Bronchial epithelial cell (primary cell): ENCODE results near the genes FXYD2, SCN2B and ATP5MG.

DNA sequence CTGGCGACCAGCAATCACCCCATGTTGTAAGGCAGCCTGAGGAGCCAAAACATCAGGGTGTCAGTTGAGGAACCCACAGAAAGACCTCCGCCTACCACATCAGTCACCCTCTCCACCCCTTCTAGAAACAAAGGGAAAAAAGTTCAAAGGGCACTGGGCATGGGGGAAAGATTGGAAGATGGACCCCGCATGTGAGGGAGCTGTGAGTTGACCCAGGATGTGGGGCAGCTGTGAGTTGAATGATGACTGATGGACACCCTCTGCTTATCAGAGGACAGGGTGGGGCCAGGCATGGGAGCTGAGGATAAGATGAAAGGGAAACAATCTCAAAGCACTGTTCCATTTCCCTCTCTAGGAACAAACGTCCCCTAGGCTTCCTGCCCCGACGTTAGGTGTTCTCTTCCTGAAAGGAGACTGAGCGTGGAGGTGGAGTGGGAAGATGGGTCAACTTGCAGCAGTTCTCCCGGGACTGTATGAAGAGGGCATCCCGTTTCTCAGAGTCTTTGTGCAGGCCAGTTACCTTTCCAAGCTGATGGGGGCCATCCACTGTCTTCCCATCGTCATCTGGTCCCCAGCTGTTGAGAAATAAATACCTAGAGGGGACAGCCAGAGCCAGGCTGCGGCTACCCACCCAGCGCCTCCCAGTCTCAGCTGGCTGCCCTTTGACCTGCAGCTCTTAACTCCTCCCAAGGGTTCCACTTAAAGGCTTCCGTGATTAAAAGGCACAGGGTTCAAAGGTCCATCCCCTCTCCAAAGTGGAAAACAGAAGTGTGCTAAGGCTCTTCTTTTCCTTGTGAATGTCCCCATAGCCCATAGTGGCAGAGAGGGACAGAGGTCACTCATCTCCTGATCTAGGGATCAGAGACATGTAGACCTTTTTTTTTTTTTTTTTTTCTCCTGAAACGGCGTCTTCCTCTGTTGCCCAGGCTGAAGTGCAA, 7.4 kb downstream of the PCSK7 start:
- RRBS, 2 experiments: no CpG with 5 or more reads among the region's 15 CpGs

GRCh38 chr11:117246575-117247158, 14.2 kb downstream of the RNF214 start:
- RRBS, 2 experiments: no CpG with 5 or more reads among the region's 6 CpGs

DNA sequence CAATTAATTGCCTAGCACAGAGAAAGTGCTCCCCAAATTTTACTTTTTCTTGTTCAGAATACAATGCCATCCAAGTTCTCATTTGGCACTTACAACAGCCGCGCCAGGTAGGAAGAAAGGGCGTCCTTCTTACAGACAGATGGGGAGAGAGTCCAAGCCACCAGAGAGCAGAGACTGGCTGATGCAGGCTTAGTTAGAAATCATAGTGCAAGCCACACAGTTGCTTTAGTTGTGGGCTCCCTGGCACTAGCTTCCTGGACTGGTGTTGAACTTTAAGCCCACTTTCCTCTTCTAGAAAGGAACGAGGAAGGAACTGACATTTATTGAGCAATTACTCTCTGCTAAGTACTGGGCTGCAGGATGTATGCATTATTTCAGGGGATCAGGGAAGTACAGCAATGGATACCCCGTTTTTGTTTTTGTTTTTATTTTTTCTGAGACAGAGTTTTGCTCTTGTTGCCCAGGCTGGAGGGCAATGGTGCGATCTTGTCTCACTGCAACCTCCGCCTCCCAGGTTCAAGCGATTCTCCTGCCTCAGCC, 3.0 kb downstream of the BACE1 start:
- RRBS, 2 experiments: no CpG with 5 or more reads among the region's 8 CpGs

GRCh38 chr11:117647251-117647450, 149.9 kb downstream of the DSCAML1 start:
- RRBS, 2 experiments: no CpG with 5 or more reads among the region's 1 CpG

DNA sequence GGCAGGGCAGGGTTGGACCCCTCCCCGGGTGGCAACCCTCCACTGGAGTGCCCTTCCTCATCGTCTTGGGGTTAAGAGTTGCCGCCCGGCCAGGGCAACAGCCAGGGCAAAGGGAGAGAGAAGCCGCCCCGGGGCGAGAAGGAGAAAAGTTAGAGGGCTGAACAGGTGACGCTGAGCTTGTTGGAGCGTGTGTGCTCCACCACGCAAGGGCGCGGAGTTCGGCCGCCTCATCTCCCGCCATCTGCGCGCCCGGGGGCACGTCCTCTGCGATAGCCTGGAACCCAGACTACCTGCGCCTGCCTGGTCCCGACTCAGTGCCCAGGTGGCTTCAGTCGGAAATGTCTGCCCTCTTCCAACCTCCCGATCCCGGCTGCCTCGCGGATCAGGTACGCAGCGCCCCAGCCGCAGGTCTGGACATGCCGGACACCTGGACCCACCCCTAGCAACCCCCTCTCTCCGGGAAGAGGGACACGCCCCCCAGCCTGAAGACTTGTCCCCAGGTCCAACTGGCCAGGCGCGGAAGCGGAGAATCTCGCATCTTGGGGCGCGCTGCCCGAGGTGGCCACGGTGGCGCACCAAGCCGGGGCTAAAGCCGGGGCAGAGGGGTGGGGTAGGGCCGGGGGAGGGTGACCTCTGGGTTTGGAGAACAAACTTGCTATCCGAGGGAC, 1.1 kb downstream of the DSCAML1 start:
- RRBS, 2 experiments: 2 to 6% methylated on average over 13 to 14 of the region's 46 CpGs

DNA sequence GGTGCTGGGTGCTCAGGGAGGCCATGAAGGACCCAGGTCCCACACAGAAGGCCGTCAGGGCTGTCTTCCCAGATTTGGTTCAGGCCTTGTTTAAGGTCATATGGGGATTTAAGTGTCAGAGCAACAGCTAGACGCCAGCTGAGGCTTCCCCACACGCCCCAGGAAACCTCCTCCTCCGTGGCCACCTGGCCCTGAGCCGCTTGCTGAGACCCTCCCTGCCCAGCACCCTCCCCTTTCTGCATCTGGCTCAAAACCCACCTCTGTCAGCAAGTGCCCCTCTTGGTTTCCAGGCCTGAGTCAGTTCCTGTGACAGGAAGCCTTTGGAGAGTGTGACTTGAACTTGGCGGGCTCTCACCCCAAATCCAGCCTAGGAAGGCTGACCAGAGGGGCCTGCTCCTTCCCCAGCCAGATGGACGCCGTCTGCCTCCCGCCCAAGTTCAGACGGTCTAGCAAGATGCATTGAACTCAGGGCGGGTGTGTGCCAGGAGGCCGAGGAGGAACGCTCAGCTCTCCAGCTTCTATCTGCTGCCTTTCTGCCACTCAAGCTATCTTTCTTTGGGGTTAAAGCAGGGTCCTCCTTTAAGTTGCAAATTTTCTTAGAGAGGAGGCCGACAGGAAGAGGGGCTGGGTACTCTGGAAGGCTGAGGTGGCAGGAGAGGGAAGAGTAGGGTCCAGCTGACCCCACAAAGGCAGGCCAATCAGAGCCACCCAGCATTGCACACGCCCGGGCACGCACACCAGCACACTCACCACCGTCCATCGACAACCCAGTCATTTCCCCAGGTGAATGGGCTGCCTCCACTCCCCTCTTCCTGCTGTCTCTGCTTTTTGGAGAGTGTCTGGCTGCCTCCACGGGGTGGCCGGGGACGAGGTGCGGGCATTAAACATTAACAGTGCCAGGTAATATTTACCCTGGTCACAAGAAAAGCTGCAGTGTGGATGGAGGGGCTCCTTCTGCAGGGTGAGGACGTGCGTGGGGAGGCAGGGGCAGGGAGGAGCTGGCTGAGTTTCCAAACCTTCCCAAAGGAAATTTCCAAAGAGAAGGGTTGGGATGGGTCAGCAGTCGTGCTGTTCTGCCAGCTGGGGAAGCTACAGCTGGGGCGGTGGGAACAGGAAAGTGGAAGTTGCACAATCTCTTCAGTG, at the start of gene FXYD2:
FXYD2 (minus strand) TSS at position 841 of the 1,143 bp plus-strand sequence.
- RRBS, 2 experiments: no CpG with 5 or more reads among the region's 27 CpGs

DNA sequence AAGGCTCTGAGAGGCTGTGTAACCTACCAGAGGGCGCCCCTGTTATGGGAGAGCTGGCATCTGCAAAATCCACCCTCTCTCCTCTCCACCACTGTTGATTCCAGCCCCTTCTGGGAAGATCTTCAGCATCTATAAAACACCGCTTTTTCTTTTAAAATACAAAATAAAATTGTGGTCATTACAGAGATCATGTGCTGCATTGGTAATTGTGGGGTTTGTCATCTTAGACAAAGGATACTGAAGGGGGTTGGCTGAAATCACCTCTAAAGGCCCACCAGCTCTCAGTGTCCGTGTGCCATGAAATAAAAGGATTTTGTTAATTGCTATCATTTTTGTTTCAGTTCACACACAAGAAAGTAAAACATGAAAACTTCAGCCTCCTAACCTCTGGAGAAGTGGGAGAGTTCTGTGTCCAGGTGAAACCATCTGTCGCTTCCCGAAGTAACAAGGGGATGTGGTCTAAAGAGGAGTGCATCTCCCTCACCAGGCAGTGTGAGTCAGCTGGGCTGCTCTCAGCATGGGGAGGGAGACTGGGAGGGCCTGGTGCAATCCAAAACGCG, 7.5 kb downstream of the IL10RA start:
- RRBS, 2 experiments: no CpG with 5 or more reads among the region's 7 CpGs

GRCh38 chr11:118001221-118002200, 15.3 kb downstream of the IL10RA start:
- RRBS, 2 experiments: no CpG with 5 or more reads among the region's 9 CpGs

- RRBS, 2 experiments: no CpG with 5 or more reads among the region's 7 CpGs
These were observed 1.6 kb upstream of the SMIM35 start for GRCh38 chr11:118088315-118088769.

DNA sequence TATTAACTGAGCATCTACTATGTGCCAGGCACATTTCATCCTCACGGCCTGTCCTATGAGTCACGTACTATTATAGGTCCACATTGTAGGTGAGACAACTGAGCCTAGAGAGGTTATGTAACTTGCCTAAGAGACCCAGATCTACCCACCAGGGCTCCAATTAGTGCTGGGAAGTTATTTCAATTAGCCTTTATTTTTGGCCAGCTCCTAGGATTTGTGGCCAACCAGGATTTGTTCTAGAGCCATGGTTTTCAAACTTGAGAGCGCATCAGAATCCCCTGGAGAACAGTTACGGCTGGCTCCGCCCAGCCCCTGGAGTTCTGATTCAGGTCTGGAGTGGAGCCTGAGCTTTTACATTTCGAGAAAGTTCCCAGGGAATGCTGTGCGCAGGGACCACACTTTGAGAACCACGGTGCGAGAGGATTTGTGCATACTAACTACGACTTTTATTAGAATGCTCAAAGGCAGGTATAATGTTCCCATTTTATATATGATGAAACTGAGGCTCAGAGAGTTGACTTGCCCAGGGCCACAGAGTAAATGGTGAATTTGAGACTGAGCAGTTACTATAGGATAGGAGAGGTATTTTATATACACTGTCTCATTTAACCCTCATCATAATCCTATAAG, 5.8 kb downstream of the SCN4B start:
- RRBS, 2 experiments: no CpG with 5 or more reads among the region's 10 CpGs

GRCh38 chr11:118176358-118176774, at the start of gene SCN2B:
TSS of gene SCN2B (minus strand) at chr11:118176639.
- RRBS, 2 experiments: no CpG with 5 or more reads among the region's 7 CpGs

DNA sequence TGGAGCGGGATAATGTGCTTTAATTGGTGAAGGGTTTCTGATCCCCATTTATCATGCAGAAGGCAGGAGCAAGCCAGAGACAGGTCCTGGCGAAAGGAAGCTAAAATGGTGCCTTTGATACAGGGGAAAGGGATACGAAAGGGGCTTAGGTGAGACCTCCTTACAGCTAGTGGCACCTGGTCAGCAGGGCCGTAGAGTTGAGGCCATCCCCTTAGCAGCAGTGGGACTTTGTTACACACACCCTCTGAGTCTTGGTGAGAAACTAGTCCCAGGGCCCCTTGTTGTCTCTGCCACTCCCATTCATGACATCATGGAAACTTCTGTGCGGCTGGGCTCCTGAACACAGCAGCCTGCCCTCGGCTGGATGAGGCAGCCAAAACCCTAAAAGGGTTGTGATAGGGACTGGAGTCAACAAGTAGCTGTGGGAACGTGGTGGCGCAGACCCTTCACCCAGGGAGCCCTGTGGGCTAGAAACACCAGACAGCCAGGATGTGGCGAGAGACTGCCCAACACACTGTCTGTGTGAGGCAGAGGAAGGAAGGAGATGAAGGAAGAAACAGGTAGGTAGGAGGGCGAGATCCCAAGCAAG, 4.0 kb downstream of the CD3D start:
- RRBS, 2 experiments: no CpG with 5 or more reads among the region's 10 CpGs

GRCh38 chr11:118400948-118402118, at the start of gene ATP5MG:
TSS of gene ATP5MG (plus strand) at chr11:118401606.
- RRBS, 2 experiments: 2% methylated on average over 9 of the region's 69 CpGs

GRCh38 chr11:118434023-118434987, 2.0 kb upstream of the KMT2A start:
- RRBS, 2 experiments: 0 to 6% methylated on average over 1 of the region's 32 CpGs

DNA sequence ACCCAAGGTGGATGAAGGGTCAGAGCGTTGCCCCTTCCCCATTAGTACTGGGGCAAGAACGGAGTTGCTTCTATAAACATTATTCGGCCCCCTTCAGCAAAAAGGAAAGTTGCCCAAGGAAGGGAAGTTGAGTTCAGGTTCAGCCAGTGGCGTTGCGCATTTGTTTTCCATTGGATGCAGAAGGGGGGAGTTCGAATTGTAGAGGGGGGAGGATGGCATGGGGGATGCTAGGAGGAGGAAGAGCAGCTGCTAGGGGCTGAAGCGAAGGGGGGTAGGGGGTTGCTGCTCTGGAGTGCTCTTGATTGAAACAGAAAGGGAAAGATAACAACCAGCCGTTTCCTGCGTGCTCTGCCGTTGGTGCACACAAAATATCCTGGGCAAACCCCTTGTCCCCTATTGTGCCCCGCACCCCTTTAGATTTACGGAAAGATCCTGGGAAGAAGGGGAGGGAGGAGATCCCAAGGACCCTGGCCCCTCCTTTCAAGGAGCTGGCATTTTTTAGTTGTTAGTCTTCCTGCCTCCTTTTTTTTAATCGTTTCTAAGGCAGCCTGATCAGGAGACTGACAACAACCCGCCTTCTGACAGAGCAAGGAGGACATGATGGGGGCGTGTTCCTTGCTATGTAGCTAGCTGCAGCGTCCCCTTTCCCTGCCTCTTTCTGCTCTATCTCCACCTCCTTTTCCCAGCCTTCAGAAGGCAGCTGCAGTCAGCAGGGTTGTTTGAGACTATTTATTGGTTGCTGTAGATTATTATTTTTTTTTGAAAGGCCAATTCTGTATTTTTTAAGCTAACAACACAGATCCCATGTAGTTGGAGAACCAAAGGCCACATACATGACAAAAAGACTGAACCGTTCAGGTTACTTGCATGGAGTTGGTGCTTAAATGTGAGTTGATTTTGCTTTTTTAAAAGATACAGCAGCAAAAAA, 2.2 kb downstream of the KMT2A start:
- RRBS, 2 experiments: no CpG with 5 or more reads among the region's 17 CpGs

DNA sequence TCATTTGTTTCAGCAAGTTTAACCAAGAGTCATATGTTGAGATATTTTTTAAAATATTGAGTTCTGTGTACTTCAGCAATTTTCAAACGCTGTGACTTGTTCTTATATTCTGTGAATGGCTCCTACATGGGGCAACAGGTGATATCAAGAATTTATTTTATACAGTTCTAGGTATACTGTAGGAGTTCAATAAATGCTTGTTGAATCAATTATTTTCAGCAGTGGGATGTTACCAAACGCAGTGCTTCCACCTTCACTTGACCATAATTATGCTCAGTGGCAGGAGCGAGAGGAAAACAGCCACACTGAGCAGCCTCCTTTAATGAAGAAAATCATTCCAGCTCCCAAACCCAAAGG, 31.8 kb upstream of the TTC36 start:
- RRBS, 2 experiments: no CpG with 5 or more reads among the region's 3 CpGs

DNA sequence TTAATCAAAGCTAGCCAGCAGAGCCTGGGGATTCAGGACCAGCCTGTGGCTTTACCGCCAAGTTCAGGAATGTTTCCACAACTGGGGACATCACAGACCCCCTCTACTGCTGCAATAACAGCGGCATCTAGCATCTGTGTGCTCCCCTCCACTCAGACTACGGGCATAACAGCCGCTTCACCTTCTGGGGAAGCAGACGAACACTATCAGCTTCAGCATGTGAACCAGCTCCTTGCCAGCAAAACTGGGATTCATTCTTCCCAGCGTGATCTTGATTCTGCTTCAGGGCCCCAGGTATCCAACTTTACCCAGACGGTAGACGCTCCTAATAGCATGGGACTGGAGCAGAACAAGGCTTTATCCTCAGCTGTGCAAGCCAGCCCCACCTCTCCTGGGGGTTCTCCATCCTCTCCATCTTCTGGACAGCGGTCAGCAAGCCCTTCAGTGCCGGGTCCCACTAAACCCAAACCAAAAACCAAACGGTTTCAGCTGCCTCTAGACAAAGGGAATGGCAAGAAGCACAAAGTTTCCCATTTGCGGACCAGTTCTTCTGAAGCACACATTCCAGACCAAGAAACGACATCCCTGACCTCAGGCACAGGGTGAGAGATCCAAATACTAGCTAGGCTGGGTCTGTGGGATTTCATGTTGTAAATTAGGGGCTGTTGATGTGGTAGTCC, 21.1 kb upstream of the TTC36 start:
- RRBS, 2 experiments: no CpG with 5 or more reads among the region's 13 CpGs

DNA sequence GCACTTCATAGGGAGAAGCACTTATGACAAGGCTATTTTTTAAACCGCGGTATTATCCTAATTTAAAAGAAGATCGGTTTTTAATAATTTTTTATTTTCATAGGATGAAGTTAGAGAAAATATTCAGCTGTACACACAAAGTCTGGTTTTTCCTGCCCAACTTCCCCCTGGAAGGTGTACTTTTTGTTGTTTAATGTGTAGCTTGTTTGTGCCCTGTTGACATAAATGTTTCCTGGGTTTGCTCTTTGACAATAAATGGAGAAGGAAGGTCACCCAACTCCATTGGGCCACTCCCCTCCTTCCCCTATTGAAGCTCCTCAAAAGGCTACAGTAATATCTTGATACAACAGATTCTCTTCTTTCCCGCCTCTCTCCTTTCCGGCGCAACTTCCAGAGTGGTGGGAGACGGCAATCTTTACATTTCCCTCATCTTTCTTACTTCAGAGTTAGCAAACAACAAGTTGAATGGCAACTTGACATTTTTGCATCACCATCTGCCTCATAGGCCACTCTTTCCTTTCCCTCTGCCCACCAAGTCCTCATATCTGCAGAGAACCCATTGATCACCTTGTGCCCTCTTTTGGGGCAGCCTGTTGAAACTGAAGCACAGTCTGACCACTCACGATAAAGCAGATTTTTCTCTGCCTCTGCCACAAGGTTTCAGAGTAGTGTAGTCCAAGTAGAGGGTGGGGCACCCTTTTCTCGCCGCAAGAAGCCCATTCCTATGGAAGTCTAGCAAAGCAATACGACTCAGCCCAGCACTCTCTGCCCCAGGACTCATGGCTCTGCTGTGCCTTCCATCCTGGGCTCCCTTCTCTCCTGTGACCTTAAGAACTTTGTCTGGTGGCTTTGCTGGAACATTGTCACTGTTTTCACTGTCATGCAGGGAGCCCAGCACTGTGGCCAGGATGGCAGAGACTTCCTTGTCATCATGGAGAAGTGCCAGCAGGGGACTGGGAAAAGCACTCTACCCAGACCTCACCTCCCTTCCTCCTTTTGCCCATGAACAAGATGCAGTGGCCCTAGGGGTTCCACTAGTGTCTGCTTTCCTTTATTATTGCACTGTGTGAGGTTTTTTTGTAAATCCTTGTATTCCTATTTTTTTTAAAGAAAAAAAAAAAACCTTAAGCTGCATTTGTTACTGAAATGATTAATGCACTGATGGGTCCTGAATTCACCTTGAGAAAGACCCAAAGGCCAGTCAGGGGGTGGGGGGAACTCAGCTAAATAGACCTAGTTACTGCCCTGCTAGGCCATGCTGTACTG, 3.2 kb upstream of the TTC36 start:
- RRBS, 2 experiments: no CpG with 5 or more reads among the region's 11 CpGs

- RRBS, 2 experiments: no CpG with 5 or more reads among the region's 6 CpGs
These were observed 954 bp upstream of the TTC36 start for GRCh38 chr11:118526074-118526965.

DNA sequence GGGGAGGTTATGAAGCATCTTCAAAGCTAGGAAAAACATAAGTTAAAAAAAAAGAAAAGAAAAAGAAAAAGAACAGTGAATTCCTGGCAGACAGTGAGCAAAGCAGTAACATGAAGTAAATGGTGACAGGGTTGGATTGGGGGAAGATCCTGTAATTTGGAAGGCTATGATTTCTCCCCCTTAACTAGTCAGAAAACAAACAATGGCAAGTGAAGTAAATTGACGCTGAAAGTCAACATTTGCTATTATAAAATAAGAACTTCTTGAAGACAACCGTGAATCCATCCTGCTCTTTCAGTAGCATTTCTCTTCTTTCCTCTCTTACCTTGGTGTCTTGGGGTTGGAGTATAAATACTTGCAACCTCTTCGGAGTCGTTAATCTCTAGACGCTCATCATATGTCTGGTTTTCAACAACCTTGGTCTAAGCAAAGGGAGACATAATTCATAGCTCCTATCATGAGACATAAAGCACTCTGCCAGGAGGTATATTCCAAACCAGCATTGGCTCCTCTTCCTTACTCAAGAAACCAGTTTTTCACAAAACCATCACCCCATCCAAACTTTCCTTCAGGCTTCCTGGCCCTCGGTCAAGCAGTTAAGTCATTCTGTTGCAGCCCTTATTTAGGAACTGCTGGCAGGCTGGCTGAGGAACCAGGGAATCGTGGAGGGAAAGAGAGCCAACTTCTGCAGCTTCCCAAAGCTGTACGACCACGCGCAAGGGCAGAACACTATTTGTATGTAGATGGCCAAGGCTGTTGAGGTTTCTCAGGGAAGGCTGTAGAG, 899 bp downstream of the IFT46 start:
- RRBS, 2 experiments: no CpG with 5 or more reads among the region's 10 CpGs